Endometrial microvascular endothelial cells (primary cell): ENCODE measurements around a stretch of chr16.

GRCh38 chr16:85432974-85433979 is 179.8 kb upstream of the GSE1 start:
- RAMPAGE, long total RNA: no peak

- RAMPAGE, long total RNA: no peak
These were observed 154.3 kb upstream of the GSE1 start for GRCh38 chr16:85458705-85459303.

DNA sequence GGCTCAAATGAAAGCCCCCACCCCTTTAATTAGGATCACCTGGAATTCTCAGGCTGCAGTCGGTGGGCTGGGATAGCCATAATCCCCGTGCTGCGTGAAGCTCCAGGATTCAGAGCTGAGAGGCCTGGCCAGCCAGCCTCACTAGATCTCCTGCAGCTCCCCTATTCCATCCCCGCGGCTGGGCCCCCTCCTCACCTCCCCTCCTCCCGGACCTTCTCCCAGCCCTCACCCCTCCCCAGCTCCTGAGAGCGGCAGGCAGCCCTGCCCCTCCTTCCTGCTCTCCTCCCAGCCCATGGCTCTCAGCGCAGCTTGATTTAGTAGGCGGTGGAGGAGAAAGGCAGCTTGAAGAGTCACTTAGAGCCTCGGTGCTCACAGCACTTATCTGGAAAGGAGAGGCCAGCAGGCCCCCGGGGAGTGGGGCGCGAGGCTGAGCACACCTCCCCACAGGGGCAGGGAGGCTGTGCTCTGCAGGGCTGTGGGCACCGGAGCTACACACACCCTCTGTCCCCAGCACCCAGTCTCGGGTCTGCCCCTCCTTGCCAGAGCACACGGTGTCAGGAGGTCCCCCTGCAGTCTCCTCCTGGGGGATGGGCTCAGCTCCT is 151.4 kb upstream of the GSE1 start:
- RAMPAGE, long total RNA: no peak

GRCh38 chr16:85473944-85474481 is 139.1 kb upstream of the GSE1 start:
- RAMPAGE, long total RNA: no peak

DNA sequence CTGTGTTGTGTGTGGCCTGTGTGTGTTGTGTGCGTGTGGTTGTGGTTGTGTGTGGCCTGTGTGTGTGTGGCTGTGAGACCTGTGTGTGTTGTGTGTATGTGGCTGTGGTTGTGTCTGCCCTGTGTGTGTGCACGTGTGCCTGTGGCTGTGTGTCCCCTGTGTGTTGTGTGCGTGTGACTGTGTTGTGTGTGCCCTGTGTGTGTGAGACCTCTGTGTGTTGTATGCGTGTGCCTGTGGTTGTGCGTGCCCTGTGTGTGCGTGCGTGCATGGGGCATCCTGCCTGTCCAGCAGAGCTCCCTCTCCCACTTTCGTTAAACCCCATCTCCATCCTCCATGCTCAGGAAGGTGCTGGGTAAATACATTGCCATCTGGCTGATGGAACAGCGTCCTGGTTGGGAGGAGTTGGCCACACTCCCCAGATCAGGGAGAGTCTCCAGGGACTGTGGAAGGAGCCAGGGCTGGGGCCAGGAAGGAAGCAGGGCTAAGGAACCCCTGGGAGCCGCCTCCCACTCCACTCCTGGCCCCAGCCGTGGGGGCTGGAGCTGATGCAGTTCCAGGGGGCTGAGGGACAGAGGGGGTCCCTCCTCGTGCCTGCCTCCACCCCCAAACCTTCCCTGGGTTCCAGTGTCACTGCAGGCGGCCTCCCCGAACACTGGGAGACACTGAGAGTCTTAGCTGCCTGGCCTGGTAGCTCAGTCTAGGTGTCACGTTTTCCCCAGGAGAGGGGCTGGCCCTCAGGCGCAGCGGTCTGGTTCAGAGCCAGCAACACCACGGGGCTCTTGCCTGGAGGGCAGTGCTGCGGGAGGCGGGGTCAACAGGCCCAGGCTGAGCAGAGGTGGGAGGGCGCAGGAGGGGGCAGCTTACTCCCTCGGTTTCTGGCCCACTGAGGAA is 89.8 kb upstream of the GSE1 start:
- RAMPAGE, long total RNA: no peak

- RAMPAGE, long total RNA: no peak
These were observed 51.9 kb upstream of the GSE1 start for GRCh38 chr16:85561177-85561625.

DNA sequence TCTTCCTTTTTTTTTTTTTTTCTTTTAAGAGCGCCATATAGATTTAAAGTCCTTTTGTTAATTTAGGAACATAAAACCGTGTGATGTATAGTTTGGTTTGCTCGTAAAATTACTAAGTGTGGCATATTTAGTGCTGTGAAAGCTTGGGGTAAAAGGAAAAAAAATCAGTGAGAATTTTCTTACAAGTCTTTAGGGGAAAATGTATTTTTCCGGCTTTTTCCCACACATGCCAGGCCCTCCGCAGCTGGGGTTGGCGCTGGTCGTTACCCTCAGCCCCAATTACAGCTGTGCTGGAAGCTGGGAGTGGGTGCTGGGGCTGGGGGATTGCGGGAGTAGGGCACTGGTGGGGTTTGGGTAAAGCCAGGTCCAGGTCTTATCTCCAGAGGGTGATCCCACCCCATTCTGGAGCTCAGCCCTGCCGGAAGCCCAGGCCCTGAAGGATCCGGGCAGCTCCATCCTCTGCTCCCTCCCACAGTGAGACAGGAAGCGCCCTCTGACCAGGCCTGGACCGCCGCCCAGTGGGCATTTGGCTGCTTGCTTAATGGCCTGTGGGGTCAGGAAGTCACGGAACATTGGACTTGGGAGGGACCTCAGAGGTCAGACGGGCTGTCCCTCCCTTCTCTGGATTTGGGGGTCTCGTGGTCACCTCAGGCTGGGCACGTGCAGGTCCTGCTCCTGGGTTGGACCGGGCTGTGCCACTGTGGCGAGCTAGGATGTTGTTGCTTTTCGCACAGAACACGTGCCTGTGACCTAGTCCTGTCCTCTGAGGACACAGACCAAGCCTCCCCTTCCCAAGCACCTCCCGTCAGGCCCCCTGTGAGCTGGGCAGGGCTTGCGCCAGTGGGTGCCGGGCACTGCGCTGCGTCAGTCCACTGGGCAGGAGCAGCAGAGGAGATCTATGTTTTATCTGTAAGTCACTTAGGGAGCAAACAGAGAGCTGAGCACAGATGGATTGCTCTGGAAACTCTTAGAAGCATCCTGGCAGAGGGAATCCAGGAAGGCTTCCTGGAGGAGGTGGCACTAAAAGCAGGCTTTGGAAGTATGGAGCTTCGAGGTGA is 49.6 kb upstream of the GSE1 start:
- RAMPAGE, long total RNA: no peak

DNA sequence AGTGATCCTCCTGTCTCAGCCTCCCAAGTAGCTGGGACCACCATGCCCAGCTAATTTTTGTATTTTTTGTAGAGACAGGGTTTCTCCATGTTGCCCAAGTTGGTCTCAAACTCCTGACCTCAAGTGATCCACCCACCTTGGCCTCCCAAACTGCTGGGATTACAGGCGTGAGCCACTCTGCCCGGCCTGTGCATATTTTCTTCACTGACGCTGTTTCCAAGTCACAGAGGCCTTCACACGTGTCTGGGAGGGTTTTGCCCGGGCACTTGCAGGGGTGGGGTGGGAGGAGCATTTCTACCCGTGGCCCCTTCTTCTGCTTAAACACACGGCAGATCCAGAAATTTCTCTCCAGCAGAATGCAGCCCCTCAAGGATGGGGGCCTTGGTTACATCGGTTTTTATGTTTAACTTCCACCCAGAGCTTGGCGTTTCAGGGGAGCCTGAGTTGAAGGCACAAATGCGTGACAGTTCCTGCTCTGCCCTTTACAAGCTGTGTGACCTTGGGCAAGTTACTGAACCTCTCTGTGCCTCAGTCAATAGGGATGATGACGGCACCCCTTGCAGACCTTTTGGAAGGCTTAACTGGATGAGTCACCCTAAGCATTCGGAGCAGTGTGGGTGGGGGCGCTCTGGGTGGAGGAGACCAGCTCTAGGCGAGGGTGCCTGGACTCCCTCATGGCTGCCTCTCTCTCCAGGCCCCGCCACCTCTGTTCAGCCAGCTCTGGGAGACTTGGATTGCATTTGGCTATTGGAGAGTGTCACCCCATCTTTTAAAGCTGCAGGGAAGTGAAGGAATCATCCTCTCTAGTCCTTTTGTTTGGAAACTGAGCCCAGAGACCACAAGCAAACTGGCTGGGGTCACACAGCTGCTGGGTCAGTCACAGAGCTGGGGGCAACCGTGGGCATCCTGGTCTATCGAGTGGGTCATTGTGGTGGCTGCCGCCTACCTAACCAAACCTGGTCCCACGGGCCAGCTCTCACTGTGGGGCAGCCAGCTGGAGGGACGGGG is 20.6 kb upstream of the GSE1 start:
- RAMPAGE, long total RNA: no peak

DNA sequence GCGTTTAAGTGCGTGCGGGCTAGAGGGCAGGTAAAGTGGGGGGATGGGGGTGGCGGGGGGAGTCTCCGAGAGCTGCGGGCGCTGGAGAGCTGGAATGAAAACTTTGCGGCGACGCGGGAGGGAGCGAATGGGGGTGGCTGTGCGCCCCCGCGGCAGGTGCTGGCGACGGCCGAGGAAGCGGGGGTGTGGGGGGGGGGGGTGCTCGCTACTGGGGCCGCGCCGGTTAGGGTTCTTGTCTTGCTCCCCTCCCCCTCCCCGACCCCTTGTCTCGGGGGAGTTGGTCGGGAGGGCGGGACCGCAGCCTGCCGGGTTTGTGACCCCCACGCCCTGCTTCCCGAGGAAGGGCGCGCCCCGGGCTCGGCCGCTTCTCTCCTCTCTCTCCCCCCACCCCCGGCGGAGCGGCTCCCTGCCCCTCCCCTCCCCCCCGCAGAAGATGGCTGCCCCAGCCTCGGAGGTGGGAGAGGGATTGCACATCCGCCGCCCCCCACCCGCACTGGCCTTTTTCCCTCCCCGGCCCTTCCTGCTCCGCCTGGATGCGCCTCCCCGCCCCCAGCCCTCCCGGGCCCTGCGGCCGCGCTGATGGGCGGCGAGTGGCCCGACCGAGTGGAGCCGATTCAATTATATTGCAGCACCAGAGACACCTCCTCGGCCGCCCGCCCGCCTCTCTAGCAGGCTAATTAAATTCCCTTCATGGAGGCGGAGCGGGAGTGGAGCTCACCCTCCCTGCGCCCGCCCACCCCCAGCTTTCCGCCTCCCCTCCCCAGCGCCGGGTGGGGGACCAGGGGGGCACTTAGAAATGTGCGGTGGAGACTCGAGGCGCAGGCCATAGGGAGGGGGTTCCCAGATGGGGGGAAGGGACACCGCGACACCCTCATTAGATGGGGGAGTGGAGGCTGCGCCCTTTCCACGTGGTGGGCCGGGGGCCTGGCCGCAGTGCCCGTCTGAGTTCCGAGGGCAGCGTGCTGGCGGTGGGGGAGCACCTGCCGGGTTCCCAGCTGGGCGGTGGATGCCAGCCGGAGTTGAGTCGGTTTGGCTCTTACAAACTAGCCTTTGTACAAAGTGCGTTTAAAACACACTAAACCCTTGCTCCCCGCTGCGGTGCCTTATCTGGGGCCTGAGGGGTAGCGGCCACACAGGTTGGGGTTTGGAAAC is 927 bp downstream of the GSE1 start:
- RAMPAGE, long total RNA: no peak

DNA sequence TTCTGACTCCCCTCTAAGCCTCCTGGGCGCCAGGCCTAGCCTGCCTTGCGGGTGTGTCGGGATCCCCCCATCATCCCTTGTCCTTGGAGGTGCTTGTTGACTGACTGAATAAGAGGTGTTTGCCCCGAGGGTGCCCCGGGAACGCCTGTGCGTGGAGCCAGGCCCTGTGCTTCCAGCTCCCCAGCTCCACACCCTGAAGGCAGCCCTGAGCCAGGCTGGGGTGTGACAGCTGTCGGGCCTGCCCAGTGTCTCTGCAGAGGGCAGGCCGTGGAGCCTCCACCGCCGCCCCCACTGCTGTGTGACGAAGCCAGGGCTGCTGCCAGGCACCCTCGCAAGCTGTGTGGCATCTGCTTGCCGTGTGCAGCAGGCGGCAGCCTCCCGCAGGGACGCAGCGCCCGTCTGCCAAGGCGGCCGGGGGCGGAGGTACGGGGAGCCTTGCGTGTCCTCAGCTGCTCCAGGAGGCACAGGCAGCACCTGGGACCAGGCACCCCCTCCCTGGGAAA is 26.4 kb downstream of the GSE1 start:
- RAMPAGE, long total RNA: no peak

DNA sequence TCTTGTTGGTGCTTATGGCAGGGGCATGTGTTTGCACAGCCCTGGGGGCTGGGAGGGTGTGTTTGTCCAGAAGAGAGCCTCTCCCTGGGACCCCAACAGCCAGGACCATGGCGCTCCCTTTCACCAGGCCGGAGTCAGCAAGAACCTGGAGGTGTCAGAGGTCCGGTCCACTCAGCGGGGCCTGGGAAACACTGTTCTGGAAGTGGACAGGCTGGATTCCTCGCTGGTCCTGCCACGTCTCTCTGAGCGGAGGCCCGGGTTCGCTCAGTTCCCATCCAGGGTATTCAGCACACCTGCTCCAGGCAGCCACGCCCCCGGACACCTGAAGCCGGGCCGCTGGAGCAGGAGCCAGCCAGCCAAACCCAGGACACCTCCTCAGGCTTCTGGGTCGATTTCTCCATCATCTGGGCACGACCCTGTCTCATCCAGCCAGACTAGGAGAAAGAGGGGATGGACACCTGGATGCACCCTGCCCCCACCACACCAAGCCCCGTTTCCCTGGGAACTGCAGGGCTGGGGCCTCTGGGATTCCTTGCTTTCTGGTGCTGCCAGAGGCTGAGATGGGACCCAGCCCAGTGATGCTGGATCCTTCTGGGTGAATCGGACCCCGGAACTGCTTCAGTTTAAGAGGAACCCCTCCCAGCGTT is 19.0 kb upstream of the GINS2 start:
- RAMPAGE, long total RNA: no peak

DNA sequence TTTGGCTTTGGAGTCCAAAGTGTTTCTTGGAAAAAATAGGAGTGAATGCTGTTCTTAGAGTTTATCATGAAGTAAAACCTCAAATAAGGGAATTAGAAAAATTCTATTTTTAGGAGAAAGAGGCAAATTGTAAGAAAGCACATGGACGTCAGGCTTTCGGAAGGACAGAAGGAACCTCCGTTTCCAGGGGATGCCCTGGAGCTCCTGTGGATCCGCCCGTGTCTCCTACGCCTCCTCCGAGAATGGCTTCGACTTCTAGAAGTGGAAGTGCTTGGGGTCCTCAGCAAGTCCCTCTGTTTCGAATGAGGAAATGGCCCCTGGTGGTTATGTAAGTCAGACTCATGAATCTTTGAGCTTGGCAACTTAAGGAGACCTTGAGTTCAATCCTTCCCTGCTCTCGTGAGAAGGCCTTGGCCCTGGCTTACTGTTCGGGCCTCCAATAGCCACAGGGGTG is 38.8 kb downstream of the COX4I1 start:
- RAMPAGE, long total RNA: no peak

GRCh38 chr16:85906230-85906776 is 7.3 kb downstream of the IRF8 start:
- RAMPAGE, long total RNA: no peak

GRCh38 chr16:85983068-85983915 is 84.3 kb downstream of the IRF8 start:
- RAMPAGE, long total RNA: no peak

GRCh38 chr16:86198287-86199200 is 299.6 kb downstream of the IRF8 start:
- RAMPAGE, long total RNA: no peak

GRCh38 chr16:86239445-86239902 is 270.9 kb upstream of the FOXF1 start:
- RAMPAGE, long total RNA: no peak

- RAMPAGE, long total RNA: no peak
These were observed 122.9 kb upstream of the FOXF1 start for GRCh38 chr16:86387471-86387864.

GRCh38 chr16:86389414-86389901 is 120.9 kb upstream of the FOXF1 start:
- RAMPAGE, long total RNA: no peak

DNA sequence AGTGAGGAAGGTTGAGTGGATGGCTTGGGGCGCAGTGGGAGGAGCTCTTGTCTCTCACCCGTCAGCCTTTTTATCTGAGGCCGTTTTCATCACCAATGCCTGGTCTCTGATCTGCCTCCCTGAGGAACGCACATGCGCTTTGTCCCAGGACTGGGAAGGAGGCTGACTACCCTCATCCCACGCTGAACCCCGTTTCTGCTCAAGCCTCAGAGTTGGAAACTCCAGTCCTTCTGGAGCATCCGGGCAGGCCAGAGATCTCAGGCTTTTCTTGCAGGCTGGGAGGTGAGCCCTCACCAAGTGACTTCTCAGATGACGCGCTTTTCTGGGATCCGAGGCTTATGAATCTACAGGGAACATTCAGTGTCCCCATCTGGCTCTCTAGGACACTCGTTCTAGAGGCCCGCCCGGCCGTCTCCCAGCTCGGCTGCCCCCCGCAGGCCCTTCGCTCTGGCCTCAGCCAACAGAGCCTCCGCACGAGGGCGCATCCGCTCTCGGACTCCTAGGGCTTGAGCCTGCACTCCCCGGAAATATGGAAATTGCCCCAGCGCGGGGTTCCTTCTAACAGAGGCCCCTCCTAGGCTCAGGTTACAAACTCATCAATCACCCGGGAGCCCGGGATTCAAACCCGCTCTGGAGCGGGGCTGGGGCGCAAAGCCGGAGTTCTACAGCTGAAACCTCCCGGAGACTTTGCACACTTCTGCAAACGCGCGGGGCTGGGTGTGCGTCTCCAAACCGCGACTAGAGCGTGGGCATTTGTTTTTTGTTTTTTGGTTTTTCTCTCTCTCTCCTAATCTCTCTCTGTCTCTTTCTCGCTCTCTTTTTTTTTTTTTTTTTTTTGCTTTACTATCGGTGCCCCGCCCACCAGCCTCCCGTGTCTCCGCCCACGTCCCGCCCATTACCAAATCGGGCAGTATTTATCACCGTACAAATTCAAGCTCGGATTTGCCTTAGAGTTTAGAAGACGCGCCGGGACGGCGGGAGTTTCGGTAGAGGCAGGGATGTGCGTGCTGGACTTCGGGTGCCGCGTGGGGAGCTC is 2.6 kb upstream of the FOXL1 start:
- RAMPAGE, long total RNA: no peak

- RAMPAGE, long total RNA: no peak
These were observed 10.5 kb upstream of the C16orf95 start for GRCh38 chr16:87327491-87328212.